LUHMES (cell line): ENCODE measurements around the genes PHF8, FAM120C, GNL3L, MAGED2, FAM104B and USP51.

GRCh38 chrX:54043745-54044568 lies at the start of gene PHF8:
Gene PHF8 (minus strand): TSS chrX:54044473.
- PRO-cap: bidirectional peak, plus-strand start at chrX:54044052, minus-strand start at chrX:54043935; bidirectional peak, plus-strand start at chrX:54044631, minus-strand start at chrX:54044463

- PRO-cap: no peak
Measured at GRCh38 chrX:54045575-54045713, 1.2 kb upstream of the PHF8 start.

DNA sequence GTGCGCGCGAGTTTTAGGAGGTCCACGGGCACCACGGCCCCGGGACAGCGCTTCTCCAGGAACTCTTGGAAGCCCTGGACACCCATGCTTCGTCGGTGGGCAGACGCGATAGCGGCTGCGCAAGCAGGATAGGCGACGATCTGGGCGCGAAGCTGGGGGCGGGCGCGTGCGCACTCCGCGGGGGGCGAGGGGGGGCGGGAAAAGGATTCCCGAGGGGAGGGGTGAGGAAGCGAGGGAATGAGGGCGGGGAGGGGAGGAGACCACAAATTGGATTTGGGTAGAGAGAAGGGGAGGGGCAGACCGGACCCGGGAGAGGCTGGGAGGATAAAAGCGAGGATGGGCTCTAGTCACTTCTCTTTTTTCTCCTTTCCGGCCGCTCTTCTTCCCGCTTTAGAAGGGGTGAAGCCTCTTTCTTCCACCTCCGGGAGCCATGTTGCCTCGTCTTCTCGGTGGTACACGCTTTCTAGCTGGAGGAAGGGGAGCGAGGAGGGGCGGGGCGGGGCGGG lies at the start of gene FAM120C:
TSS of gene FAM120C (minus strand) at position 142 of the 506 bp plus-strand sequence.
- PRO-cap: bidirectional peak, plus-strand start at position 297 of the sequence, minus-strand start at position 92 of the sequence; bidirectional peak, plus-strand start outside the sequence, minus-strand start at position 465 of the sequence

GRCh38 chrX:54529228-54529945 lies 632 bp upstream of the GNL3L start:
- PRO-cap: no peak

- PRO-cap: bidirectional peak, plus-strand start at chrX:54530285, minus-strand start at chrX:54530044
Measured at GRCh38 chrX:54529946-54530849, at the start of gene GNL3L. Gene GNL3L (plus strand): TSS chrX:54530219.

GRCh38 chrX:54746606-54747343 lies 51.3 kb downstream of the ITIH6 start:
- PRO-cap: no peak

GRCh38 chrX:54807343-54807835 lies at the start of gene MAGED2:
Gene MAGED2 (plus strand): TSS chrX:54807745.
- PRO-cap: unidirectional peak, plus-strand start at chrX:54807745

DNA sequence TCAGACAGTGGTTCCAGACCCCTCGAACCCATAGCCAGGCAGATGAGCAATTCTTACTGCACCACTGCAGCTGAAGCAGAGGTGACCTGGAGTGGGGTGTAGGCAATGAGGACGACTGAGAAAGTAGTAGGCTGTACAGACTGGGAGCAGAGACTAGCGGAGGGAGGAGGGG lies 177 bp downstream of the MAGED2 start:
- PRO-cap: no peak

- PRO-cap: bidirectional peak, plus-strand start at chrX:54809080, minus-strand start at chrX:54808878
Measured at GRCh38 chrX:54809007-54809481, 1.5 kb downstream of the MAGED2 start.

GRCh38 chrX:55160569-55161531 lies at the start of gene FAM104B:
Gene FAM104B (minus strand): TSS chrX:55161185.
- PRO-cap: bidirectional peak, plus-strand start at chrX:55160941, minus-strand start at chrX:55160862; bidirectional peak, plus-strand start at chrX:55161309, minus-strand start at chrX:55161163

- PRO-cap: no peak
Measured at GRCh38 chrX:55161532-55161949, 556 bp upstream of the FAM104B start.

DNA sequence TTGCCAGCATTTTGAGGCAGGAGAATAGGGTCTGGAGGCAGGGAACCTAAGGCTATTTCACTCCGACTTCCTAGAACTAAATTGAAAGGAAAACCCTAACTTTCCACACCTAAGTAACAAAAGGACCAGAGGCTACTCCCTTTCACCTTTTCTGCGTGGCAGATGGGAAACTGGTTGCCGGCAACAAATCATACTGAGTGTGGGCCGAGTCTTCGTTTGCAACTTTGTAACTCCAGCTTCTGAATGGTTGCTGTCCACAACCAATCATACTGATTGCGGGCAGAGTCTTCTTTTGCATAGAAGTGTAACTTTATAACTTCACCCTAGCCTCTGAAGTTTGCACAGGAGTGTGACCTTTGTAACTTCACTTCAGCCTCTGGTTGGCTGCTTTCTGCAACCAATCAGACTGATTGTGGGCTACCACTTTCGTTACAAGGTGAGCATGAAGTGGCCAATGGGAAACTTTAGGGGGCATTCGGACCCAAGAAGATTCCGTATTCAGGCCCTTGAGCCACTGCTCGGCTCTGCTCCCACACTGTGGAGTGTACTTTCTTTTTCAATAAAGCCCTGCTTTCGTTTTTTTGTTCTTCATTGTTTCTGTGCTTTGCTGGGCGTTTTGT lies 9.2 kb upstream of the PAGE5 start:
- PRO-cap: no peak

- PRO-cap: no peak
Measured at GRCh38 chrX:55279932-55280251, 15.2 kb upstream of the PAGE3 start.

GRCh38 chrX:55489670-55490352 lies at the start of gene USP51:
Gene USP51 (minus strand): TSS chrX:55489848.
- PRO-cap: no peak

DNA sequence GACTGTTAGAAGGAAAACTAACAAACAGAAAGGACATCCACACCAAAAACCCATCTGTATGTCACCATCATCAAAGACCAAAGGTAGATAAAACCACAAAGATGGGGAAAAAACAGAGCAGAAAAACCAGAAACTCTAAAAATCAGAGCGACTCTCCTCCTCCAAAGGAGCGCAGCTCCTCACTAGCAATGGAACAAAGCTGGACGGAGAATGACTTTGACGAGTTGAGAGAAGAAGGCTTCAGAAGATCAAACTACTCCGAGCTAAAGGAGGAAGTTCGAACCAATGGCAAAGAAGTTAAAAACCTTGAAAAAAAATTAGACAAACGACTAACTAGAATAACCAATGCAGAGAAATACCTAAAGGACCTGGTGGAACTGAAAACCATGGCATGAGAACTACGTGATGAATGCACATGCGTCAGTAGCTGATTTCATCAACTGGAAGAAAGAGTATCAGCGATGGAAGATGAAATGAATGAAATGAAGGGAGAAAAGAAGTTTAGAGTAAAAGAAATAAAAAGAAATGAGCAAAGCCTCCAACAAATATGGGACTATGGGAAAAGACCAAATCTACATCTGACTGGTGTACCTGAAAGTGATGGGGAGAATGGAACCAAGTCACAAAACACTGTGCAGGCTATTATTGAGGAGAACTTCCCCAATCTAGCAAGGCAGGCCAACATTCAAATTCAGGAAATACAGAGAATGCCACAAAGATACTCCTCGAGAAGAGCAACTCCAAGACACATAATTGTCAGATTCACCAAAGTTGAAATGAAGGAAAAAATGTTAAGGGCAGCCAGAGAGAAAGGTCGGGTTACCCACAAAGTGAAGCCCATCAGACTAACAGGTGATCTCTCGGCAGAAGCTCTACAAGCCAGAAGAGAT lies 220.0 kb downstream of the RRAGB start:
- PRO-cap: no peak

- PRO-cap: no peak
Measured at GRCh38 chrX:56573024-56573469, 9.6 kb downstream of the UBQLN2 start.

DNA sequence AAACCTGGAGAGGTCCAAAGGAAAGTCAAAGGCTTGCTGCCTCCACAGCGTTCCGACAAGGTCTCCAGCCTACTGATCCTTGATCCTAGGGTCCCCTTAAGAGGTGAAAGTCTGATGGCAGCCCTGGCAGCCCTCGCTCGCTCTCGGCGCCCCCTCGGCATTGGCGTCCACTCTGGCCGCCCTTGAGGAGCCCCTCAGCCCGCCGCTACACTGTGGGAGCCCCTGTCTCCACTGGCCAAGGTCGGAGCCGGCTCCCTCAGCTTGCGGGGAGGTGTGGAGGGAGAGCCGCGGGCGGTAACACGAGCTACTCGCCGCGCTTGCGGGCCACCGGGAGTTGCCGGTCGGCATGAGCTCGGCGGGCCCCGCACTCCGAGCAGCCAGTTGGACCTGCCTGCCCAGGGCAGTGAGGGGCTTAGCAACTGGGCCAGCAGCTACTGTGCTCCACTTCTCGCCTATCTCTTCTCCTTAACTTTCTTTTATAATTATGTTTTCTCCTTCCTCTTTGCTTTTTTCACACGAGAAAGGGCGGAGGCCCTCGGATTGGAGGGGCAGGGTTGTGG lies 38.2 kb downstream of the NBDY start:
- PRO-cap: no peak

DNA sequence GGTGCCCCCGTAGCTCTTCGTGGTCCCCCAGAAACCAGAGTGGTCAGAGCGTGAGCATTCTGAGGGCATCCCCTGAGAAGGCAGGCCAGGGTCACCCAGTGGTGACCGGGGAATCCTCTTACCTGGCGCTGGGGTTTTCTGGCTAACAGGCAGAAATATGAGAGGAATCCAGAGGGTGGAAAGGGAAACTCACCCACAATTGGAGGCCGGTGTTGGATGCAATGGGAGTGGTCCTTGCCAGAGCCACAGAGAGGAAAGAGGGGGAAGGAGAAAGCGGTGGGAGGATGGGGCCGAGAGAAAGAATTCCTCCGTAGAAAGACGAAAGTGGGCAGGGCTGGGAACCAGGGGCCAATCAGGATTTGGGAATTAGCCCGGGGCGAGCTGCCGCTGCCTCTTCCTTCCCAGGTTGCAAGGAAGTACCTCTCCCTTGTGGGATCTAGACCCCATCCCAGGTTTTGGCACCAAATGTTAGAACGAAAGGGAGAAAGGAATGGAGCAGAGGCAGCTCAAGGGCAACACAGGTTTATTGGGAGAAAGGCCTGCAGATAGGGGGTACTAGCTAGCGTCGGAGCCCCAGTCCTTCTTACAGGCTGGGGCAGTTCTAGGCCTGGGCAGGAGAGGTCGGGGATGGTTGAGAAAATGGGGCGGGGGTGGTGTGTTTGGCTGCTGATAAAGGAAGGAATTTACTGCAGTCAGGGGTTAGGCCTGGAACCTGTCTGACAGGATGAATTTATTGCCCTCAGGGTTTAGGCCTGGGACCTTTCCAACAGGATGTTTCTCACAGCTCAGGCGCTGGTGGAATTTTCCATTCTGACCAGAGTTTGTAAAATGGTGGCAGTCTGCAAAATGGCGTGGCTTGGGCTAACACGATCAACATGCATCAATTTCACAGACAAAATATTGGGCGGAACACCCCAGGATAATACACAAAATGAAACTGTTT lies 83.2 kb upstream of the SPIN4 start:
- PRO-cap: no peak

- PRO-cap: no peak
Measured at GRCh38 chrX:64192009-64192826, 13.3 kb downstream of the AMER1 start.

GRCh38 chrX:64204577-64205117 lies 861 bp downstream of the AMER1 start:
- PRO-cap: no peak